ENCODE results near the gene CCDC102B.

DNA sequence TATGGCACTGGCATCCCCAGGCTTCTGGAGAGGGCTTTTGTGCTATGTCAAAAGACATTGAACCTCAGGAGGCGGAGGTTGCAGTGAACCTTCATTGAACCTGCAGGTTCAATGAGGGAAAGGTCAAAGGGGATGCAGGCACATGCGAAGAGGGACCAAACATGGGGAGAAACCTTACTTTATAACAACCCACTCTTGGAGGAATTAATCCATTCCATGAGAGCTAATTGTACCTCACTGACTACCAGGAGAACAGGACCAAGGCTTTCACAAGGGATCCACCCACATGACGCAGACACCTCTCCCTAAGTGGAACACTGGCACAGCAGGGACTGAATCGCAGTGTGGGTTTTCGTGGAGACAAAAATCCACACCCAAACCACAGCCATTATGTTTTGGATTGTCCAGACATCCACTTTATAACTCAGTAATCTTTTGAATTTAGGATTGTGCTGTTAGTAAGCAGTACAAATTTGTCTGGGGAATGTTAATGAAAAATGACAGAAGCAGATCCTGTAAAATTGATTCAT is 4.0 kb upstream of the SERPINB8 start:
- PRO-cap, result no peak
CAGE:
- cytosol, long polyA minus RNA, result no peak
- cytosol, long polyA plus RNA, result no peak
- long polyA plus RNA, result no peak
- nucleus, long polyA minus RNA, result no peak
- nucleus, long polyA plus RNA, result no peak

GRCh38 chr18:63979669-63980158 is 9.8 kb downstream of the SERPINB8 start:
- PRO-cap, result no peak
CAGE:
- cytosol, long polyA minus RNA, result no peak
- cytosol, long polyA plus RNA, result no peak
- long polyA plus RNA, result no peak
- nucleus, long polyA minus RNA, result no peak
- nucleus, long polyA plus RNA, result no peak

DNA sequence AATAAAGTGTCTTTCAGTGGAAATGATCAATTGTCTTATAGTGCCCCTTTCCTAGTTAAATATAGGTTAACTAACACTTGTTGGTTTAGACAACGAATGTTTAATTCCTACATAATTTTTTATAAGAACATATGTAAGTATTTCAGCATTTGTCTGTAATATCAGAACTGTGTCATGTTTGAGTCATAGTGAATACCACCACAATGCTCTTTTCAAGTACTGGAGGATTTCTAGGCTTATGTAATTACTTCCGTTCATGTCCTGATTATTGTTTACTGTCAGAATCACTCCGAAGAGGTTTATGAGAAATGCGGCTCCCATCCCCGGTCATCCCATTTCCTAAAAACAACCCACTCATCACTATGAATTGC is 45.2 kb downstream of the CDH19 start:
- PRO-cap, result no peak
CAGE:
- cytosol, long polyA minus RNA, result no peak
- cytosol, long polyA plus RNA, result no peak
- long polyA plus RNA, result no peak
- nucleus, long polyA minus RNA, result no peak
- nucleus, long polyA plus RNA, result no peak

- PRO-cap, result no peak
CAGE:
- cytosol, long polyA minus RNA, result no peak
- cytosol, long polyA plus RNA, result no peak
- long polyA plus RNA, result no peak
- nucleus, long polyA minus RNA, result no peak
- nucleus, long polyA plus RNA, result no peak
Measured at GRCh38 chr18:66599351-66599836, 4.5 kb downstream of the CDH19 start.

GRCh38 chr18:66724379-66725068 is 120.6 kb upstream of the CDH19 start:
- PRO-cap, result no peak
CAGE:
- cytosol, long polyA minus RNA, result no peak
- cytosol, long polyA plus RNA, result no peak
- long polyA plus RNA, result no peak
- nucleus, long polyA minus RNA, result no peak
- nucleus, long polyA plus RNA, result no peak

GRCh38 chr18:68769057-68769360 is 28.9 kb upstream of the CCDC102B start:
- PRO-cap, result no peak
CAGE:
- cytosol, long polyA minus RNA, result no peak
- cytosol, long polyA plus RNA, result no peak
- long polyA plus RNA, result no peak
- nucleus, long polyA minus RNA, result no peak
- nucleus, long polyA plus RNA, result no peak

GRCh38 chr18:68798007-68798475 is at the start of gene CCDC102B:
Gene CCDC102B, plus strand, starts transcription at chr18:68798080.
- PRO-cap, result no peak
CAGE:
- cytosol, long polyA minus RNA, result no peak
- cytosol, long polyA plus RNA, result no peak
- long polyA plus RNA, result no peak
- nucleus, long polyA minus RNA, result start-site peak on the plus strand at chr18:68798080-68798136, 75 reads
- nucleus, long polyA plus RNA, result no peak

DNA sequence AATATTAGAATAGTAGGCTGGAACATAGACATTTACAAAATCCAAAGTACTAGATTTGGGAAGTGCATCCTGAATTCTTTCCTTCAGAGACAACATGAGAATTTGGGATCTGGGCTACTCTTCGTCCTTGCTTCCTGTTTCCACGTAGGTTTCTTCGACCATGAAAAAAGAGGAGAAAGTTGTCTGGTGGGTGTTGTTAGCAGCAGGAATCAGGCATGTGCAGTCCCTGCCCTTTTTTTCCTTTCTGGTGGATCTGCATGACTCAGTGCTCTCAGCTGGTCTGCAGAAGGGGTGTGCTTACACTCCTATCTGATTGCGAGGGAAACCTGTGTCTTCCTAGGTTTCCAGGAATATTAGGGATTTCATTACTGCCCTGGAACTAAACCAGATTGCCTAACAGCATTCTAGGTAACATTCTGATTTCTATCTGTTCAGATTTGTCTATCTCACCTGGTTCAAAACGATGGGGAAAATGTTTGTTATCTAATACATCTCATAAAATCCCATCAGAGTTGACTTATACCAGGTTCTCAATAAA is 174.3 kb downstream of the CCDC102B start:
- PRO-cap, result no peak
CAGE:
- cytosol, long polyA minus RNA, result no peak
- cytosol, long polyA plus RNA, result no peak
- long polyA plus RNA, result no peak
- nucleus, long polyA minus RNA, result no peak
- nucleus, long polyA plus RNA, result no peak

GRCh38 chr18:68985245-68985933 is 187.5 kb downstream of the CCDC102B start:
- PRO-cap, result no peak
CAGE:
- cytosol, long polyA minus RNA, result no peak
- cytosol, long polyA plus RNA, result no peak
- long polyA plus RNA, result no peak
- nucleus, long polyA minus RNA, result no peak
- nucleus, long polyA plus RNA, result no peak

- PRO-cap, result no peak
CAGE:
- cytosol, long polyA minus RNA, result no peak
- cytosol, long polyA plus RNA, result no peak
- long polyA plus RNA, result no peak
- nucleus, long polyA minus RNA, result no peak
- nucleus, long polyA plus RNA, result no peak
Measured at GRCh38 chr18:69401410-69401994, 814 bp downstream of the DOK6 start.

DNA sequence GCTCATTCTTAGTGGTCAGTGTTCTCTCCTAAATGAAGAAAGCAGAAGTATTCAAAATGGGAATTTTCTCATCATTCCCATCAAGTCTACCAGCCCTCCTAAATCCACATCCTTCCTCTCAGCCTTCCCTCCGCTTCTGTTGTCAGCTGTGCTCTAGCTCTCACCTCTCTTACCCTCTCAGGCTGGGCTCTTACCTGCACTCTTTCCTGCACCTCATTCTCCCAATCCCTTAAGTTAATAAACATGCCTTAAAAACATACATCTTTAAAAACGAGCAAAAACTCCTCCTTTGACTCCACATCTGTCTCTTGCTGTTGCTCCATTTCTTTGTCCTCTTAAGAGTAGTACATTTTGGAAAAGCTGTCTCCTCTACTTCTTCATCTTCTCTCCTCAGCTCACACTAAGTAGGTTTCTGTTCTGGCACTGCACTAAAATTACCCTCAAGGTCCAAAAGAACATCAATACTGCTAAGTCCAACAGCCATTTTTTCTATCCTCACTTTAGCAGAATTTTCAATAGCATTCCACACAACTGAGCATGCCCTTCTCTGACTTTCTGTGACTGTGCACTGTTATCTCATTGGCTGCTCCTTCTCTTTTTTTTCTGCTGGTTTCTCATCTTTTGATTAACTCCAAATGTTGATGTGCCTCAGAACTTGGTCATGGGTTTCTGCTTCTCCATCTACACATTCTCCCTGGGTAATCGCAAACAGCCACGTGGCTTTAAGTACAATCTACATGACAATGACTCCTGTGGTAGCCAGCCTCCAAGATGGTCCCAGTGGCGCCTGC is 74.7 kb upstream of the CD226 start:
- PRO-cap, result no peak
CAGE:
- cytosol, long polyA minus RNA, result no peak
- cytosol, long polyA plus RNA, result no peak
- long polyA plus RNA, result no peak
- nucleus, long polyA minus RNA, result no peak
- nucleus, long polyA plus RNA, result start-site peak on the minus strand centred at position 422 of the sequence, 588 bp wide, 16 and 13 reads in 2 replicates

DNA sequence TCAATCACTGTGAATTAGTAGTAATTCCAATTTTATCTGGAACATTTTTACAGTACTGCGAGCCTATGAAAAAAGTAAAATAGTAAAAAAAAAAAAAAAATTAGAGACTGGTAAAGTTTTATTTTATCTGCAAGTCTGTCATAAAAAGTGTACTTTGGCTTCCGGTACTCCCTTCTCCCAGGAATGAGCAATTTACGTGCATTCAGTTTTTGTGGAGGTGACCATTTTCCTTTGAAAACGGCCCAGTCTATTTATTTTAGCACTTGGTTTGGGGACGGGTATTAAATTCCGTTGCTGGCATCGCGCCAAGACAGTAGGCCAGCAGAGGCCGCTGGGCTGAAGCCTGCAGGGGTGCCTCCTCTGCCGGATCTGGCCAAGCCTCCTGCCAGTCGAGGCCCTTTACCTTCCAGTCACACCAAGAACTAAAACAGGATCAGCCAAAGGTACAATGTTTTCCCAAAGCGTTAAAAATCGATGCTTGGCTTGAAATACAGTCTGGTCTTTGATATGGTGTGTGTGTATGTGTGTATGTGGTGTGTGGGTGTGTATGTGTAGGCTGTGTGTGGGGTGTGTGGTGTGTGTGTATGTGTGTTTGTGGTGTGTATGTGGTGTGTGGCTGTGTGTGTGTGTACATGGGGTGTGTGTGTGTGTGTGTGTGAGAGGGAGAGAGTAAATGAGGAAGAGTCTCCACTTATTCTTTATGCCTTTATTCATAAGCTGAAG is 175.9 kb downstream of the SOCS6 start:
- PRO-cap, result no peak
CAGE:
- cytosol, long polyA minus RNA, result no peak
- cytosol, long polyA plus RNA, result no peak
- long polyA plus RNA, result no peak
- nucleus, long polyA minus RNA, result no peak
- nucleus, long polyA plus RNA, result no peak

DNA sequence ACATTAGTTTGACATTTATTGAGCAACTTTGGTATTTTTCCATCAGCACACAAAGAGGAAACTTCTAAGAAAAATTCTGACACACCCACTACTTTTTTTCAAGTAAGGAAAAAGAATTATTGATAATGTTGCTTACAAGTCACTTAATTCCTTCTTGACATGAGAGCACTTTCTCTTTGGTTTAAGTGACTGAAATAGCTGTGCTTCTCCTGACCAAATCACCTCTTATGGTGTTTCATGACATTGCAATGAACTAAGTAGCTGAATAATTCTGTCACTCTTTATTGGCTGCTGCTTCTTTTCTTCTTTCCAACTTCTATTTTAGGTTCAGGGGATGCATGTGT is 447.5 kb upstream of the NETO1 start:
- PRO-cap, result no peak
CAGE:
- cytosol, long polyA minus RNA, result no peak
- cytosol, long polyA plus RNA, result no peak
- long polyA plus RNA, result no peak
- nucleus, long polyA minus RNA, result no peak
- nucleus, long polyA plus RNA, result no peak

DNA sequence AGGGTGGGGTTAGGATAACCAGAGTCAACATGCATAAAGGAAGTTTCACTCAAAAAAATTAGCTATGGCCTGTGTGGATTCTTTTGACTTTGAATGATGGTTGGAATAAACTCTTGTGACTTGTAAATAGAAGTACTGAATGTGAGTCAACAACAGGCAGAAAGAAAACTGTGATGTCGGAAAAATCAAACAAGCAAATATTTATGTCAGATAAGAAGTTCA is 68.3 kb downstream of the TIMM21 start:
- PRO-cap, result no peak
CAGE:
- cytosol, long polyA minus RNA, result no peak
- cytosol, long polyA plus RNA, result no peak
- long polyA plus RNA, result no peak
- nucleus, long polyA minus RNA, result no peak
- nucleus, long polyA plus RNA, result no peak

DNA sequence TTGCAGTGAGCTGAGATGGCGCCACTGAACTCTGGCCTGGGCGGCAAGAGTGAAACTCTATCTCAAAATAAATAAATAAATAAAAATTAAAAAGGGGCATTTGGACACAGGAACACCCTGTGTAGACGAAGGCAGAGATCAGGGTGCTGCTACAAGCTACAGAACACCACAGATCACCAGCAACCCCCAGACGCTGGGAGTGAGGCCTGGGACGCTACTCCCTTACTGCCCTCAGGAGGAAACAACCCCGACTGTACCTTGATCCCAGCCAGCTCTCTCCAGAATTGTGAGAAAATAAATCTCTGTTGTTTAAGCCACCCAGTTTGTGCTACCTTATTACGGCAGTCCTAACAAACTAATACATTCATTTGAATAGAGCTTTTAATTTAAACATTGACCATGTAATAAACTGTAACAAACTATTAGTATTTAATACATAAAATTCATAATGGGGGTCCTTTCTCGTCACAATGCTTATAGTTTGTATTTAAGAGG is 58.8 kb downstream of the CYB5A start:
- PRO-cap, result no peak
CAGE:
- cytosol, long polyA minus RNA, result no peak
- cytosol, long polyA plus RNA, result no peak
- long polyA plus RNA, result no peak
- nucleus, long polyA minus RNA, result no peak
- nucleus, long polyA plus RNA, result no peak

DNA sequence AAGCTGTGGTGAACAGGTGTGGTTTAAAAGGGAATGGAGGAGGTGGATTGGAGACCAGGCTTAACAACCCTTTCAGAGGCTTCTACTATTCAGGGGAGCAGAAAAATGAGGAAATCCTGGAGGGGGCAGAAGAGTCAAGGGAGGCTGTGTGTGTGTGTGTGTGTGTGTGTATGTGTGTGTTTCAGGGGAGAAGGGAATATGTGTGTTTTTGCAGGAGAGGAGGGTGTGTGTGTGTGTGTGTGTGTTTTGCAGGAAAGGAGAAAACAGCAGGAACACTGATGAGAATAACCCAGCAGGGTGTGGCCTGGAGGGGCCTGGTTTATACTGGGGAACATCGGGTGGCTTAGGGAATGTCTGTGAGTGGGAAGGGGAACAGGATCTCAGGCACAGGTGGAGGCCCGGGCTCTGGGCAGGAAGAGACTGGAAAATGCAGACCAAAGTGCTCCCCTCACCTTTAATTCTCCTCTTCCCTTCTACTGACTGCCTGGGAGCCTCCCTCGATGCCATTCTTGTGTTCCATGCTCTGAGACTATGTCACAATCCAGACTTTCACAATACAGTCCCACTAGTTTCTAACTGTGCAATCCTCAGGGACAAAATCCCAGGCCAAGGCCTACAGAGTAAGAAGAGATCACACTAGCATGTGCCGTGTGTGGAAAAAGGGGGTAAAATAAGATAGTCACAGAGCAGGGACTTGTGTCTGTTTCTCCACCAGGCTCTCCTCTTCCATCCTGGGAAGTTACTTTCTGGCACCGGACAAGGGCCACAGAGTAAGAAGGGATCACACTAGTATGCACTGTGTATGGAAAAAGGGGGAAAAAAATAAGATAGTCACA is 9.9 kb downstream of the CYB5A start:
- PRO-cap, result no peak
CAGE:
- cytosol, long polyA minus RNA, result no peak
- cytosol, long polyA plus RNA, result no peak
- long polyA plus RNA, result no peak
- nucleus, long polyA minus RNA, result no peak
- nucleus, long polyA plus RNA, result no peak

DNA sequence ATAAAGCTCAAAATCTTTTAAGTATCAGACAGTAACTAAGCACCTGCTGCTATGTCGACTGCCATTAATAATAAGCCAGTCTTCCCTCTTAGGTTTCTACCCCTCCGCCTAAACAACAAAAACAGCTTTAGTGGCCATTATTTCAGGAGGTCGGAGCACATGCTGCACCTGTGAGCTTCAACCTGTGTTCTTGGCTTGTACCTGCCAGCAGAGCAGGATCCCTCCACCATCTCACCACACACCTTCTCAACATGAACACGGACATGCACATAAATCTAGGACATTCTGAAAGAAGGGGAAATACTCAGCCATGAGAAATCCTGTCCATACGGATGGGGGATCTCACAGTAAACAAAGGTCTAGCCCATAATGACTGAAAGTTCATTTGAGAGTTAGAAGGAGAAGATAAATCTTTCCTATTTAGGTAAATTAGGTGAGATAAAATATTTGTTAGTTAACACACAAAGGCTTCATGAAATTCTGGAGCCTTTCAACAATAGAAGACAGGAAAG is 3.7 kb downstream of the CYB5A start:
- PRO-cap, result no peak
CAGE:
- cytosol, long polyA minus RNA, result no peak
- cytosol, long polyA plus RNA, result no peak
- long polyA plus RNA, result no peak
- nucleus, long polyA minus RNA, result no peak
- nucleus, long polyA plus RNA, result no peak

DNA sequence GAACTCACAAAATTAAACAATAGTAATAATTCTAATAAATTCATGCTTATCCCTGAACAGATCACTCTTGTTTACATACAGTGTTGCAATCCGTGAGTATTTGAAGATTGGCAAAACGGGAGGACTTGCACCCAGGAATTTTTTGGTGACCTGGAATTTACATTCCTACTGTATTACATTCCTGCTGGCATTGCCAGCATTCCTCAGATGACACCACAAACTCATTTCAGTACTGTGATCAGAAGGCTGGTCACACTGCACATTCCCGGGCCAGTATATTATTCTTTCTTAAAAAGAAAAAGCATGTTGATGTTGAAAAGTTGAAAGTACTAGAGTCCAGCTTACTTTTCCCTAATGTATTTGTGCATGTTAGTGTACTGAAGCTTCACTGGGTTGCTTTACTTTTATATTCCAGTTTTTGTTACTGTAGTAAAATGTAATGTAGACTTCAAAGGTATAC is 1.2 kb downstream of the C18orf63 start:
- PRO-cap, result no peak
CAGE:
- cytosol, long polyA minus RNA, result no peak
- cytosol, long polyA plus RNA, result no peak
- long polyA plus RNA, result no peak
- nucleus, long polyA minus RNA, result no peak
- nucleus, long polyA plus RNA, result no peak

DNA sequence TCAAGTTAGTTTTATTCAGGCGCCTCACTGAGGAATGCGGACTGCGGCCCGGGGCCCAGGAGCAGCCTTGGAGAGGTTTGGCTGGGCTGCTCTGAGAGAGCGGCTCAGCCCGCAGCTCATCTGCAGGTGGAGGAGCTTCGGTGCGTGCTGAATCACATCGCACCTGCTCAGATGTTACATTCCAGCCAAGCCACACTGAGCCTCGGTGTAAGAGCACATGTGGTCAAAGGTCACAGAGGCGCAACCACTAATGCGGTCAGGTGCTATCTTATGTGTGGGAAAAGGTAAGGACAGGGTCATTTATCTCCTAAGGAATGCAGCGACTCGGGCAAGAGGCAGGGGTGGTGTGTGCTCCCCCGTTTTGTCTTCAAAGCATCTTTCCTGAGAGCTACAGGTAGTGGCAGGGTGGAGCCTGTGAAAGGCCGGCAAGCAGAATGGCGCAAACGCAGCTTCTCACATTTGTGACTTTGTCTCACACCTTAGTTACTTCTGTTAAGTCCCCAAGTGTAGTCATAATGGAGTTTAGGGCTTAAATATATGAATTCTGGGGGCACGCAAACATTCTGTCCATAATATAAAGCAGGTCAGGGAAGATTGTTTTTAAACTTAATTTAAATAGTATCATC is 16.9 kb upstream of the CNDP1 start:
- PRO-cap, result no peak
CAGE:
- cytosol, long polyA minus RNA, result no peak
- cytosol, long polyA plus RNA, result no peak
- long polyA plus RNA, result no peak
- nucleus, long polyA minus RNA, result no peak
- nucleus, long polyA plus RNA, result no peak

- PRO-cap, result no peak
CAGE:
- cytosol, long polyA minus RNA, result no peak
- cytosol, long polyA plus RNA, result no peak
- long polyA plus RNA, result no peak
- nucleus, long polyA minus RNA, result no peak
- nucleus, long polyA plus RNA, result no peak
Measured at GRCh38 chr18:74740209-74741099, 142.8 kb downstream of the ZNF407 start.